Iris pigment epithelial cell (primary cell): ENCODE data around the genes GRIN2B, WBP11 and MGP.

DNA sequence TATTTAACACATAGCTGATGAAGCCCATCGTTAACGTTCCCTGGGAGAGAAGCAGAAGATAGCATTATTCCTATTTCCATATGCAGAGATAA, 993 bp downstream of the APOLD1 start:
- RRBS, result no CpG with 5 or more reads among the region's 2 CpGs

DNA sequence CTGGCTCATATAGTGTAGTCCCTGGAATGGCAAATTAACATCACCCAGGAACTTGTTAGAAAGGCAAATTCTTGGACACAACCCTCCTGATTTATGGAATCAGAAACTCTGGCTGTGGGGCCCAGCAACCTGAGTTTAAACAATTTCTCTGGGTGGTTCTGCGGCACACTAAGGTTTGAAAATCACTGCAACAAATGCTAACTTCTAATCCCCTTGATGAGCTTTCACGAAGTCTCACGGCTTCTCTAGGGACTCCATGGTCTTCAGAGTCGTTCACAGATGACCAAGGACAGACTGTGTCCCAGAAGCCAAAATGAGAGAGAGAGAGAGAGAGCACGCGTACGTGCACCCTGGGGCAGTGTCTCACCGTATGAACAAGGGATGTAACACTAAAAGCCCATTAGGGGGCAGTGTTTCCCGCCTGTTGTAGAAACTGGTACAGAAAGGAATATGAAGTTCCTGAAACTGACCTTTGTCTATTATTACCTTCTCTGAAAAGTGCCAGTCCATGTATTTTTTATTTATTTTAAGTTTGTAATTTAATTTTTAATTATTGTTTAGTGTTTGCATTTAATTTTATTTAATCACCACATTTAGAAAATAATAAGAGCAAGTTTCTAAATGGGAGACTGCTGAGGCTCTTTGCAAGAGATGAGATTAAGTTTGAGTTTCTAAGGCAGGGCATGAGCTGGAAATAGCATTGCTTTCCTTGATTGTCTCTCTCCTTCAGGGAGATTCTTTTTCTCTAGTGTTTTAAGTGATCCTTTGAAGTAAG, 3.3 kb downstream of the APOLD1 start:
- RRBS, result no CpG with 5 or more reads among the region's 9 CpGs

DNA sequence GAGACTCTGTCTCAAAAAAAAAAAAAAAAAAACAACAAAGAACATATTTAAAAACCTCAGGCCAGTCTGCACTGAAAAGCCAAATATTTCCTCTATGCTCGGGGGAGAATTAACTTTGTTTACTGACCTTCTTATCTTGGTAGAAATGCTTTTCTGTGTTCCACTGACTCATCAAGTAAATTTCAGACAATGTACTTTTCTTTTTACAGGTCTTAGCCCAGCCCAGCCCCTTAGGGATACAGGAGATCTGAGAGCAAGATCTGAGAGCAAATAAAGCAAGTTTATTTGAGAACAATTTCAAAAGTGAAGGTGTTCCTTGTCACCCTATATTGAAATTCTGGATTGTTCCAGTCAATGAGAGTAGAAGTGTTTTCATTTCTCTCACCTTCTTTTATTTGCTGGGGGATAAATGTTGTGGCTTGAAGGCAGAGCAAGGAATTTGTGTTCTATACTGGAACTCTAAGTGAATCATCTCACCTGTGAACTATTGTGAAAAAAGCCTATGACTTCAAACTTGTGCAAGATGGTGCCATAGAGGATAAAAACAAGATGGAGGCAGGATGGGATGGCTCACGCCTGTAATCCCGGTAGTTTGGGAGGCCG, 7.9 kb upstream of the GPRC5A start:
- RRBS, result no CpG with 5 or more reads among the region's 4 CpGs

DNA sequence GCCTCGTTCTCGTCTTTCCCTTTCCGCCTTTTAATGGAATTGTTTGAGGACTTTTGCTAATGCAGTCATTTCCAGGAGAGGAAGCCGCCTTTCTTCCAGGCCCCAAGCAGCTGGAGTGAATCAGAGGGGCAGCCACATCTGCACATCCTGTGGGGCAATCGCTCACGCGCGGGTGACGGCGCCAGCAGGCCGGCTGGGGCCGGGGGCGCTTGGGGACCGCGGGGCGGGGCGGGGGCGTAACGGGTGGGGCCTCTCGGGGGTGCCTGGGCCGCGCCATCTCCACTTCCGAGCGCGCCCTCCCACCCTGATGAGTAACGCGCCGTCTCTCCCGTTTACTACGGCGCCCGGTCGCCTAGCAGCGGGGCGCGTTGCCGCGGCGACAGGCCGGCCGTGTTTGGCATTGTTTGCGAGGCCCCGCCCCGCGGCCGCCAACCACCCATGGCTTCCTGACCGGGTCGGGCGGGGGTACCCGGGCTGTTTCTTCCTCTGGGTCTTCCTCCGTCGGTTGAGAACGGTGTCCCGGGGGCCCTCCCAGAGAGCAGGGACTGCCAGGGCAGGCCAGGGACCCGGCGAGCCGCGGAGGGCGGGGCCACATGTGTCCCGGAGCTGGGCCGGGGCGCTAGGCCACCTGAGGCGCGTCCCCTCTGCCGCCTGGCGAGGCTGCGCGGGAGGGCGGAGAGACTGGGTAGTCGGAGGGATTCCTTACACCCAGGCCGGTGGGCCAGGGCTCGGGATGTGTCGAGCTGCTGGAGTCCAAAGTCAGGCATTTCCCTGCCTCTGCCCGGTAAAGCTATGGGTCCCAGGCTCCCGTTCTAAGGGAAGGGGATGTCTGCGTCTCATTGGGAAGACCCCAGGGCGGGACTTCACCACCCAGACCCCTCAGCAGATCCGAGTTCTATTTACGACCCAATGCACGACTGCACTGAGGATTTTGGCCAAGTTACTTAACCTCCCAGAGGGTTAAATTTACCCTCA, 2.2 kb downstream of the GSG1 start:
- RRBS, result 3% methylated on average over 24 of the region's 80 CpGs

DNA sequence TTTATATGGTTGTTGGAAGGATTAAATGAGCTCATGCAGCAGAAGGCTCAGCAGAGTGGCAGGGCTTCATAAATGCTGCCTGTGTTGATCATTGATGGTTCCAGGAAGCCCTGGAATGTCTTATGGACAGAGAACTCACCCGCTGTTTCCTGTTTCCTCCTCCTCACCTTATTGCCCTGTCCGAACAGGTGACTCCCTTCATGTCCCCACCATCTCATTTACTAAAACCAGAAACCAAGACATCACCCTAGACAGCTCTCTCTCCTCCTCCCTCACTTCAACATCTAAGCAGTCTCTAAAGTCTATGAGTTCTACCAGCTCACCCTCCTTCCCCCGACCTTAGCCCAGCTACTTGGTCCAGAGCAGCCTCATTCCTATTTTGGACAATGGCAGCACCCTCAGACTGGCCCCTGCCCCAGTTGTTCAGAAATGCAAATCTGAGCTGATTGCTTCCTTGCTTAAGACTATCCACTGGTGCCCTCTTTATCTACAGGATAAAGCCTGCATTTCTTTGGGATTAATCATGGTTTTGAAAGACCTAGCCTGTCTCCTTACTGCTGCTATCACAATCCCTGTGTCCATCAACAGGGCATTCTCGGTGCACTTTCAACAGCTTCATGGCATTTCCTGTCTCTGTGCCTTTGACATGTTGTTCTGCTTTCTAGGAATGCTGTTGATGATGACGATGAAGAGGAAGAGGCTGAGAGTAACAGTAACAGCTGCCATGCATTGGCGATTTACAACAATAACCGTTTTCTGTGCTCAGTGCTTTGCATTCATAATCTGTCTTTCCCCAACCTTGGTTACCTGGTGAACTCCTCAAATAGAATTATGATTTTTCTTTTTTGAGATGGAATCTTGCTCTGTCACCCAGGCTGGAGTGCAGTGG, 21.5 kb upstream of the GSG1 start:
- RRBS, result no CpG with 5 or more reads among the region's 7 CpGs

DNA sequence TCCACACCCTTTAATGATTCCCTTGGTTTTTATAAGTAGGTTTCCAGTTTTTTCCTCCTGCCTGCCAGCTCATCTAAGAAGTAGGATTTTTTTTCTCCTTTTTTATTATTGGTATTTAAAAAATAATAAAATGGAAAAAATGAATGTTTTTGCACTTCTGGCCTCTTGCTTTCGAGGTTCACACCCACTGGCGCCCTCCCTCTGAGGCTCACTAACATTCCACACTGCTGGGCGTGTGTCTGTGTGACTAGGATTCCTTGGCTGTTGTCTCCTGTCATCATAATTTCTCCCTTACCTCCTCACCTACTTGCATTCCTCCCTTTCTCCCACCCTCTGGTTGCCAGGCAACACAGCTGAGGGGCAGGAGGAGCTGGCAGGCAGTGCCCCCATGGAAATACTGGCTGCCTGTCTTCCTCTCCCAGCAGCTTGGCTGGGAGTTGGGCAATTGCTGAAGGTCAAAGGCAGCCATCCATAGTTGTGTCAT, 24.7 kb upstream of the EMP1 start:
- RRBS, result no CpG with 5 or more reads among the region's 3 CpGs

- RRBS, result 81% methylated on average over 3 of the region's 14 CpGs
These were observed 2.6 kb downstream of the EMP1 start for GRCh38 chr12:13198775-13199842.

DNA sequence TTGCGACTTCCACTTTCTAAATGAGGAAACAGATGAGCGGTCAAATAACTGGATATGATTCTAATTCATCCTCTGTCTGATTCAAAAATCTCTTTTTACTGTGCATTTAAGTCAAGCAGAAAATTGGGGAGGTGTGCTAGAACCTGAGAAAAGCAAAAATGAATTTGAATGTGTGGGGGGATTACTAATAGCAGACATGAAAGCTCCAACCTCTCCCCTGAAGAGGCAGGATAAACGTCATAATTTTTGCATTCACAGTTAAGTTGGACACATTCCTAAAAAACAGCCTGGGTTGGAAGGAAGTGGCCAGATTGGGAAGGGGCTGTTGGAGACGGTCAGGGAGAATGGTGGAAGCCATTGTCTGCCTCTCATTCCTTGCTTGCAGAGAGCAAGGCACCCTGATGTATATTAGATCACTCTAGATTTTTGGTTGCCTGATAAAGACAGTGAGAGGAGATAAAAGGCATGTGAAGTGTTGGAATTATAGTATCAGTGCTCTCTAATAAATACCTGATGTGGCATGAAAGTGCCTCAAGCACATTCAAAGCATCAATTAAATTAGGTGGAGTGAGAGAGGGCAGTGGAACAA, 13.2 kb downstream of the EMP1 start:
- RRBS, result no CpG with 5 or more reads among the region's 4 CpGs

GRCh38 chr12:13981108-13982221, at the start of gene GRIN2B:
Gene GRIN2B (minus strand): TSS chr12:13981602.
- RRBS, result 4% methylated on average over 16 of the region's 58 CpGs

DNA sequence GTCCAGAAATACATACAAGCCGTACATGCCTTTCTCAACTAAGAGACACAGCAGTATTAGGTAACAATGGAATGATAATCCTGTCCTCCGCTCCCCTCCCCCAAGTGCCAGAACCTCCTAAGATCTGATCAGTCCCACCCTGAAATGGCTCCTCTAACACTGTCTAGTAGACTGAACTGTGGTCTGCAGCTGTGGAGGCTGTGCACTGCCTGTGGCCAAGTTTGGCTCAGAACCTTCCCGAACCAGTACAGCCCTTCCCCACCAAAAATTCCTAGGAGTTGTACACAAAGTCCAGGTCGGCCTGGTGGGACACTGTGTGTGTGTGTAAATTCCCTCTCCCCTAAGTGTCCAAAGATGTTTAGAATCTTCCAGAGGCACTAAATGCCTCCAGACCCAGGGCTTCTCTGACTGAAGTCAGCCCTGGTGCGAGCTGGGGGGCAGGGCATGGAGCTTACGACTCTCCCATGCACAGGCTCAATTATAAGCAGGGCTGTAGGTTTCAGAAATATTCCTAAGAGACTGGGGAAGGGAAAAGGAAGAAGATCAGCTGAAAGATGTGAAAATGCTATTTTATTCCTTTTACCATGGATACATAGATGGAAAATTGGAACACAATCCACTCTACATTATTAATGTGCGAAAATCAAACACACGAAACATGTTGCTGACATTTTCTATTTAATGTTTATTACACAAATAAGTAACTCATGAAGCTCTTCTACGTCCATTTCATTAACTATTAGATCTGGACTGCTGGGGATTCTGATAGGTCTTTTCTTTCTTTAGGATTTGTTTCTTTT, 106.9 kb upstream of the ATF7IP start:
- RRBS, result no CpG with 5 or more reads among the region's 9 CpGs

DNA sequence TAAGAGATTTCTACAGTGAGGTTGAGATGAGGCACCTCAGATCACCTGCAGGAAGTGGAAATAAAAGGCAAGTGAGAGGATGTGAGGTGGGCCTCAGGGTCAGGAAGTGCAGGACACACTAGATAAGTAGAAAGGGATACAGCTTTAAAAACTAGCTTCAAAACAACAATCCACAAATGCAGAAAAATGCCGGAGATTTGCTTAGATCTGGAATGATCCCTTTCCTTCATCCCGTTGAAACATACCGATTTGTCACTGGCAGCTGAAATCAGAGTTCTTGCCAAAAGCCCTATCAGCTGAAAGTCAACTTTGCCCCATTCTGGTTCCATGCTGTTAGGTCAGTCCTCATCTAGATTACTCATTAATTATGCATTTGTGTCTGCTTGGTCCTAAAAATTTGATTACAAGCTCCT, 6.6 kb downstream of the PLBD1 start:
- RRBS, result no CpG with 5 or more reads among the region's 3 CpGs

DNA sequence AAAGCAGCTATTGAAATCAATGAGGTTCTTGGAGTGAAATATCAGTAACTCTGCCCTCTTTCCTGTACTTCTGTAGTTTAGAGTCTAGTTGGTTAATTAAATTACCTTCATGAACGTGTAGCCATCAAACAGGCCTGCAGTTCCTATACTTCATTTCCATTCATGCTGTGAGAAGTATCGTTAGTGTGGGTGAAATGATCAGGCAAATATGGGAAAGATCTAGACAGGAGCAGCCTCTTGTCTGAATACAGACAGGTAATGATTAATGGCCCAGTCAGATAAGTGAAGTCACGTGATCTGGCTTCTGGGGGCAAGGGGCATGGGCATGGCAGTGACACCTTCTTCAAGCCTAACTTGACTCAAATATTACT, 17.9 kb downstream of the GUCY2C start:
- RRBS, result no CpG with 5 or more reads among the region's 3 CpGs

GRCh38 chr12:14770674-14771051, 268 bp downstream of the H4C16 start:
- RRBS, result 1% methylated on average over 12 of the region's 31 CpGs

GRCh38 chr12:14793457-14794140, 9.7 kb downstream of the WBP11 start:
- RRBS, result no CpG with 5 or more reads among the region's 5 CpGs

DNA sequence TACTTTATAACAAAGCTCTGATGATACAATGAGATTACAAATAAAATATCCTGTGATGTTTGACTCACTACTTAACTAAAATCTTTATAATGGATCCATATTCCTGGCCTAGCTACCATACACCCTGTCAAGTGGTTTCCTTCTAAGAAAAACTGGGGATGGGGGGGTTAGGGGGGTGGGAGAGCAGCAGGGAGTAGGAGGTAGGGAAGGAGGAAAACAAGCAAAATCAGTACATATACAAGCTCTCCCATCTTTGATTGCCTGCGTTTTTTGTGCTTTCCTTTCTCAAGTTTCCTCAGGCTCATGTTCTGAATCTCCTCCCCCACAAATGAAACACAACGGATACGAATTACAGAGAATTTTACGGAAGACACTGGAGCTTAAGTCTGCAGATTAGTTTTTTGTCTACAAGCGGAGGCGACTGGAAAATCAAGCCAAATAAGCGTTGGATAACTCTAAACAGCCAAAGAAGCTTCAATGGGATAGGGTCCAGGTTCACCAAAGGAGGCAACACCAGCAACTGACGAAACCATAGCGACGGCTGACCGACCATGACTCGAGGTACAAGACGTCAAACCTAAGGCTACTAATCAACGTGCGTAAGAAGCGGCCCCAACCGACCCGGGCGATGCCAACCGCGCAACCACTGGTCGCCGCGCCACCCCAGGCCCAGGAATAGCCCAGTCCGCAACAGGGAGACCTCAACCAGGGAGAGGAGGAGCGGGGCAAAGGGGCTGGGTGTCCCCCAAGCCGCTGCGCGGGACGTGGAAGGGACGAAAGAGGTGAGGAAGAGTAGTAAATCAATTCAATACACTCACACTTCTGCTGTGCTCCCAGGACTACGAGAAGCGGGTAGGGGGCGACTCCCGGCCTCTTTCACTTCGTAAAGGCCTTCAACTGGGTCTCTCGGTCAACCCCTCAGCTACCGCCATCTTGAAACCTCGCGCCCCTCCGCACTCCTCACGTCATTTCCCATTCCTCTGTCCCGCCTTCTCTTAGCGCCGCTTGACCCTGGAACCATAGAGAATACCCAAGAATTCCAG, at the start of gene WBP11:
TSS of gene WBP11 (minus strand) at position 945 of the 1,043 bp plus-strand sequence.
- RRBS, result no CpG with 5 or more reads among the region's 45 CpGs

GRCh38 chr12:14885458-14886336, at the start of gene MGP:
Gene MGP (minus strand): TSS chr12:14885854.
- RRBS, result no CpG with 5 or more reads among the region's 9 CpGs

DNA sequence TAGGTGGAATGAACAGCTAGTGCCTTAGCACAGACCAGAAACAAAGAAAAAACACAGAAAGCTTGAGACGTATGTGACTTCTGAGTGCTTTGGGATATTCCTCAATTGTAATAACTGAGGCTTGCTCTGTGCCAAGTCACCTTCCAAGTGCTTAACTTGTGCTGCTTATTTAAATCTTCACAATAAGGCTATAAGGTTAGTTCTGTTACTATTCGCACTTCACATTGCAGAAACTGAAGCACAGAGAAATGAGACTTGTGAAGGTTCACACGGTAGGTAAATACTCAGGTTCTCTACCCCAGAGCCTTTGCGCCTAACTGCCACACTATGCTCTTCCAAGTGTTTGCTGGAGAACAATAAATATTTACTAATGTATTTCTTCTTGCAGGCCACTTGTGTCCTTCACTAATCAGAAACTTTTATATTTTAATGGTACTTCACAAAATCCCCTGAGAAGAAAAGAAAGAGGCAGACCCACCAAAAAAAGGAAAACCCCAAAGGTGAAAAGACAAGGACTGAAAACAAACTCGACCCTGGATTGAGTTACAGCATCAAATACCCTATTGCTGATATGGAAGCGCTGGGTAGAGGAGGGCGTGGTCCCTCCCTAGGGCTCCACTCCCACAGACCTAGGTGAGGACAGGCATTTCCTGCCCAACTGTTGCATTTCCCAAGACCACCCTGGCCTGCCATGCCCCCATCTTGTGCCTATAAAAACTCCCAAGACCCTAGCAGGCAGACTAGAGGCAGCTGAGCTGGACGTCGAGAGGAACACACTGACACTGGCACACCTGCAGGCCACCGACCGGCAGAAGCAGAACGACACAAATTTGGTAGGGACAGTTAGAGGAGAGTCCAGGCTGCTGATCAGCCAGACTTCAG, 18.2 kb upstream of the MGP start:
- RRBS, result no CpG with 5 or more reads among the region's 12 CpGs

GRCh38 chr12:15268985-15269198, 47.7 kb upstream of the RERG start:
- RRBS, result no CpG with 5 or more reads among the region's 1 CpG

- RRBS, result no CpG with 5 or more reads among the region's 4 CpGs
These were observed 212.0 kb downstream of the PTPRO start for GRCh38 chr12:15534221-15534799.

GRCh38 chr12:15700469-15701002, 88.7 kb downstream of the EPS8 start:
- RRBS, result no CpG with 5 or more reads among the region's 1 CpG